Neural cell (in vitro differentiated cells): ENCODE measurements around a stretch of chr20.

- RAMPAGE, long total RNA = no peak
Observed at GRCh38 chr20:34954836-34955234, 771 bp downstream of the GSS start.

DNA sequence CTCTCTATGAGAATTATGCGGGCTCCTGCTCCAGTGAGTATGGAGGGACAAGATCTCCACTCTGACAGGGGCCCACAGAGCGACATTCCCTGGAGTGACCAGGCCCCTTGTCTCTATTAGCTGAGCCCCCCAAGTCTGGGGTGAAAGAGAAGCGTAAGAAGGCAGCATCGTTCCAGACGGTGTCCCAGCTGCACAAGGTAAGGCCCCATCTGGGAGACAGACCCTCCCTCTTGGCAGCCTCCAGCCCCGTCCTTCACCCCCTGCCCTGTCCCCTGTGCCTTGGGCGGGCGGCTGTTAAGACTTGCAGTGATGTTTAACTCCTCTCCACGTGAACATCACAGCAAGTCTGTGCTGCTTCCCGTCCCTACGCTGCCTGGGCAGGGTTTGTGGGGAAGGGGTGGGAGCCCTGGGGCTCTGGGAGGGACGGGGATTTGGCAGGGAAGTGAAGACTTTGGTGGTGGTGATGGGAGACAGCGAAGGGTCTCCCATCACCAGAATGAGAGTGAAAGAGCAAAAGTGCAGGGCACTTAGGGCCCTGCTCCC lies 34.5 kb downstream of the MYH7B start:
- RAMPAGE, long total RNA = no peak

DNA sequence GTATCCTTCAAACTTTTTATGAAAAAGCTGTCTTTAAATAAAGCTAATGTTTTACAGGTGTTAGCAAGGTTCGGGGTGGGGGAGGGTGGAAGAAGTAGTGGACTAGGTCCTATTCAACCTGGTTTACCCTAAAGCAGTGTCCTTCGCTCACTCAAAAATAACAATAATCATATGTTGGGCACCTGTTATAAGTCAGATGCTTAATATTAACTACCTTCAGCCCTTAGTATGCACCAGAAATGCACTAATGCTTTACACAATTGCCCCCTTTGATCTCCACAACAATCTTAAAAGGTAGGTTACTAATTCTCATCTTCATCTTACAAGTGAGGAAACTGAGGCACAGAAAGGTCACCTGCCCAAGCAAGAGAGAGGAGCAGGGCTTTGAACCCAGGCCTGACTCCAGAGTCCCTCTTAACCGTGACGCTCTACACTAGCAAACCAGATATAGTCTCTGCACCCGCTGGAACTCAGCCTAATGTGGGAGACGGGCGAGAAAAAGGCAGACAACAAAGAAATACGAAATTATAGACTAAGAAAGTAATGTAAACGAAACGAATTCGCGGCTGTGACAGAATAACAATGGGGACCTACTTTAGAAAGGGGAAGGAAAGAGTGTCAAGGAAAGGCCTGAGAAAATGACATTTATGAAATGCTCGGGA lies 921 bp downstream of the TRPC4AP start:
- RAMPAGE, long total RNA = no peak

DNA sequence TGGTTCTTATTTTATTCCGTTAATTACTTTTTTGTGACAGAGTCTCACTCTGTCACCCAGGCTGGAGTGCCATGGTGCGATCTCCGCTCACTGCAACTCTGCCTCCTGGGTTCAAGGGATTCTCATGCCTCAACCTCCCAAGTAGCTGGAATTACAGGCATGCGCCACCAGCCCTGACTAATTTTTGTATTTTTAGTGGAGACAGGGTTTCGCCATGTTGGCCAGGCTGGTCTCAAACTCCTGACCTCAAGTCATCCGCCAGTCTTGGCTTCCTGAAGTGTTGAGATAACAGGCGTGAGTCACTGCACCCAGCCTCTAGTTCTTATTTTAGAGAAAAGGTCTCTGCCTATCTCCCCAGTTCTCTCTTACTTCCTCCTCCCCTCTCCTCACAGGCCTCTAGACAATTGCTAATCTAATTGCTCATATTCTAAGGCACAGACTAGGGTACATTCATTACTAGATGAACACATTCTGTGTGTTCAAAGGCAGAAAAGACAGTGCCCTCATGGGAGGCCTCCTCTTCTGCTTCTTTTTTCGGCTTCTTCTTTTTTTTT lies 27.0 kb downstream of the EDEM2 start:
- RAMPAGE, long total RNA = no peak

DNA sequence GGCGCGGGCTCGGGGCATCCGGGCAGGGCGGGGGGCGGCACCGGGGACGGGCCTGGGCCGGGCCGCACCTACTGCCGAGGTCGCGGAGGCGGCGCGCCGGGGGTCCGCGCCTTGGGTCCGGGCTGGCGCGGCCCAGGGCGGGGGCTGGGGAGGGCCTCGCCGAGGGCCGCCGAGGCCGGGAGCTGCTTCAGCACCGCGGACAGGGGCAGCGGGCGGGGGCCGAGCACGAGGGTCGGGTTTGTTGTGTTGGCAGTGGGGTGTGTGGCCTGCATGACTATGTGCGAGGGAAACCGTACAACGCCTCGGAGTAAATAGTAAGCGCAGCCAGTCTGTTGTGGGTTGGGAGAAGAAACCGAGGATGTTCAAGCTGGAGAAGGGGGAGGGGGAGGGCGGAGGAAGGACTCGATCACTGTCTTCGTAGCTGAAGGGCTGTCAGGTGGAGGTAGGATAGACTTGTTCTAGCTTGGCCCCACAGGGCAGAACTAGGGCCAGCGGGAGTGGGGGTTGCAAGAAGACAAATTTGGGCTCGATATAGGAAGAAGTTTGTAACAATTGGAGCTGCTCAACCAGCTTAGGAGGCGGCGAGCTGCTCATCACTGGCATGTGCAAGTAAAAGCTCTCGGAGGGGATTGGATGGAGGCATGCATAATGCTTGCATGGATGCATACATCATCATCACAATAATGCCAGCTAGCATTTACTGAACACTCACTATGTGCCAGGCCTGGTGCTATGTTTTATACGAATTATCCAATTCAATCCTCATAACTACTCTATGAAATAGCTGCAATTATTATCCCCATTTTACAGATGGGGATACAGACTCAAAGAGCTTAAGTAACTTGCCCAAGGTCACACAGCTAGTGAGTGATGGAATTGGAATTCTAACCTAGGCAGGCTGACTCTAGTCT lies 773 bp downstream of the MMP24 start:
- RAMPAGE, long total RNA = no peak

DNA sequence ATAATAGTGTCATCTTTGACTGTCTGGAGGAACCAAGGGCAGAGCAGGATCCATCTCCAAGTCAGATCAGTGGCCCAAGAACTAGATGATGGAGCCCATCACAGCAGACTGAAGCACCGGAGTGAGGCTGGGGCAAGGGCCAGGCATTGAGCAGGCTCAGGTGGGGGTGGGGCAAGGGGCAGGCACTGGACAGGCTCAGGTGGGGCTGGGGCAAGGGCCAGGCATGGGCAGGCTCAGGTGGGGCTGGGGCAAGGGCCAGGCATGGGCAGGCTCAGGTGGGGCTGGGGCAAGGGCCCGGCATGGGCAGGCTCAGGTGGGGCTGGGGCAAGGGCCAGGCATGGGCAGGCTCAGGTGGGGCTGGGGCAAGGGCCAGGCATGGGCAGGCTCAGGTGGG lies 25.3 kb downstream of the MMP24OS start:
- RAMPAGE, long total RNA = no peak

- RAMPAGE, long total RNA = no peak
Observed at GRCh38 chr20:35262221-35262738, 15.6 kb downstream of the MMP24OS start.

DNA sequence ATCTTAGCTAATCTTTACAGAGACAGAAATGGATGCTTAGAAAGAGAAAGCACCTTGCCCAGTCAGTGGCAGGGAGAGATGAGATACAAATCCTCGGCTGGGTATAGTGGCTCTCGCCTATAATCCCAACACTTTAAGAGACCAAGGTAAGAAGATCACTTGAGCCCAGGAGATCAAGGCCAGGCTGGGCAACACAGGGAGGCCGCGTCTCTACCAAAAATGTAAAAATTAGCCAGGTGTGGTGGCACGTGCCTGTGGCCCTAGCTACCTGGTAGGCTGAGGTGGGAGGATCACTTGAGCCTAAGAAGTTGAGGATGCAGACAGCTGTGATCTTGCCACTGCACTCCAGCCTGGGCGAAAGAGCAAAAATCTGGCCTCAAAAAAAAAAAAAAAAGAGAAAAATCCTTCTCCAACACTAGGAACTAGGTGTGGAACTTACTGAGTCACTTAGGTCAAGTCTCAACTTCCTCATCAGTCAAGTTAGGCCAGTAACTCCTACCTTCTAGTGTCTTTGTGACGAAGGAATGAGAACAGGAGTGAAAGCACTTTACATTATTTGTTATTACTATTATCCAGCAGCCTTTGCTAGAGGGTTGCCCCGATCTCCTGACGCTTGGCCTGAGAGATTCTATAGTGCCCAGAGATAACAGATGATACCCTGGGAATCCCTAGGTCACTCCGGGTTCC lies 1.0 kb downstream of the EIF6 start:
- RAMPAGE, long total RNA = no peak

DNA sequence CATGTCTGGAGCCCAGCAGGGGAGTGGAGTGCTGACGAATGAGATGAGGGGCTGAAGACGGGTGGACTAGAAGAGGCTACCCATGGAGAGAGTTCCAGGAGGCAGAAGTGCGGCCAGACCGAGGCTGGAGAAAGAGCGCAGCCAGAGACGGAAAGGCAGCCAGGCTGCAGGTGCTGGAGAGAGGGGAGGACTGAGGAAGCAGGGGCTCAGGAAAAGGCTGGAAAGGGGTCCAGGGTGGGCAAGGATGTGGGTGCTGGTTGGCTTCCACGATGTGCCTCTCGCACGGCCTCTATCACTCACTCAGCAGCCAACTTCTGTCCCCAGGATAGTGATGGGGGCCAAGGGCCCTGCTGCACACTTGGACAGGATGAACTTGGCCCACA lies 565 bp upstream of the EIF6 start:
- RAMPAGE, long total RNA = no peak

DNA sequence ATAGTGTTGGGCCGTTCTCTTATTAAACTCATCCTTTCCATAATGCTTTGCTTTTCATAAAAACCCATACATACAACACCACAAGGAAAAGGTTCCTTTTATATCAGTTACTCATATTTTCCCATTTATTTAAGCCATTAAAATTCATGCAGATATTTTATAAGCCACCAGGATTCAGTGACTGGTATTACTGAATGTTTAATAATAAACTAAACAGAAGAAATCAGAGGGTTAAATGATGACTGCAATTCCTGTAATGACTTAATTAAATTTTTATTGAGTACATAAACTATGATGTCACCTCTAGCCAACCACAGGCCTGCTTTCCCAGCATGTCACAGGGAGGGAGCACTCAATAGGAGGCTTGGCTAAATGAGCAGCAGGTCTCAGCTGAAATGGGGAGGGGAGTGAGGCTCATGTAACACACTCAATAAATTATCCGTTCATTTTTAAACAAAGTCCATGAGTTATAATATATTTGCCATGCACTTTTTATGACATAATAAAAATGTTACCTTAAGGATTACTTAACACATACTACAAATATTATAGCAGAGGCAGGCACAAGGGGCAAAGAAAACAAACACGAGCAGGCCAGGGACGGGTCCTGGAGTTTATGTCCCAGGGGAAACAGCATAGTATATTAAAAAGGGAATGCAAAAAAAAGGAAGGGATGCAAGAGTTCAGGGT lies 26.9 kb upstream of the FAM83C start:
- RAMPAGE, long total RNA = no peak

DNA sequence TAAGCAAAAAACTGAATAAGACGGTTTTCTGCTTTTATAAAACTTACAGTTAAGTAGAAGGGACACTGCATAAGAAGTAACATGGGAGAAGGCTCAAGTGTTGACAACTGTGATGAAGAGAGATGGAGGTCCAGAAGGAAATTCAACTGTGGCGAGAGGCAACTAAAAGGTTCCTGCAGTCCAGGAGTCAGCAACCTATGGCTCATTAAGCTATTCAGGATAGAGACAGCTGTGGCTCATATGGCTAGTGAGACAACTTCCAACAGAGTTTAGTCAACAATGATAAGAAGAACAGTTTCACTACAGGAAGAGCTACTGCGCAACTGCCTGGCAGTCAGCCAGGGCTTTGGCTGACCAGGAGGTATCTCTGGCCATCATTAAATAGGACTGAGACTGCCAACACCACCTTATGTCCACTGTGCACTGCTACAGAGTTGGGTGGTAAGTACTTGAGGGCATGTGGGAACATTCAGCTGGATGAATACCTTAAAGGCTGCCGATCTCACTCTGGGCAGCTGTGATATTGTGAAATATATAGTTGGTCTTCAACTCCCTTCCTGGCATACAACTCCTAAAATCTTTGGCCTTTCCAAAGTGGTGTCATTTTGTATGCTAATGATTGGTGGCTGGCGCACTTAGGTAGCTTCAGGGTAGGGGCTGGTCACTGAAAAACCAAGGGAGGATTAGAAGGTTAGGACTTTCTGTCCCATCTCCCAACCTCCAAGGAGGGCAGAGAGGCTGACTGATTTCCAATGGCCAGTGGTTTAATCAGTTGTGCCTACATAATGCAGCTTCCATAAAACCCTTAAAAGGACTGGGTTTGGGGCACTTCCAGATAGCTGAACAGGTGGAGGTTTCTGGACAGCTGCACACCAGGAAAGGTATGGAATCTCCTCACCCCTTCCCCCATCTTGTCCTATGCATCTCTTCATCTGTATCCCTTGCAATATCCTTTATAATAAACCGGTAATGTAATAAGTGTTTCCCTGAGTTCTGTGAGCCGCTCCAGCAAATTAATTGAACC lies 52.3 kb upstream of the FAM83C start:
- RAMPAGE, long total RNA = no peak

GRCh38 chr20:35437395-35437594 lies 733 bp downstream of the GDF5 start:
- RAMPAGE, long total RNA = no peak

- RAMPAGE, long total RNA = no peak
Observed at GRCh38 chr20:35502097-35502918, 27.1 kb downstream of the C20orf173 start.

DNA sequence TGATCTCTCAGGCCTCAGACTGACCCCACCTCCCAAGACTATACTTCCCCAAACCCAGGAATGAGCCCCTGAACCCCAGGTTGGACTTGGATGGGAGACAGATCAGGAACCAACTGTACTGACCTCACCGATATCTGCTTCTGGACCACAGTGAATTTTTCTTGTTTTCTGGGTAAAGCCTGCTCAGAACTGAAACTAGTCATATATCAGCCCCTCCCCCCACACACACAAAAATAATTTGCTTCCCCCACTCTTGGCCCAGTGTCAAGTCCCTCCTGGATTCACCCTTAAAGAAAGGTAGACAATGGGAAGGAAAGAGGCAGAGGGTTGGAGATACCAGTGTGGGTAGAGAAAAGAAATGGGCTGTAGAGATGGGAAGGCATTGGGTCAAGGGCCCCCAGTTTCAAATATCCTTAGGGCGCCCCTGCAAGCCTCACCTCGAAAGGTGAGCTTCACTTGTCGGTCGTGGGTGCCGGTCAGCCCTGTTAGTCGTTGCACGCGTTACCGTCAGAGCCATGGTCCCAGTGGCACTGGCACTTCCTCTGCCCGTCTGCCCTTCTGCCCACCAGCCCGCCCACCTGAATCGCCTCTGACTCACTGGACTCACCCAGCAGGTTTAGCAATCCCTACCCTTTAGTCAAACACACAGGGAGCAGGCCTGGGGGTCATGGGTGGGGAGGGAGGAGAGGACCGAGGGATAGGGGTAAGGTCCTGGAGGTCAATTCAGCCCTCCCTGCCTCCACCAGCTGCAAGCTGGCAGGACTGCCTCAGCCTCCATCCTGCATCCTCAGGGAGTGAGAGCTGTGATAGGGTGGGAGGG lies 8.4 kb upstream of the SPAG4 start:
- RAMPAGE, long total RNA = no peak

DNA sequence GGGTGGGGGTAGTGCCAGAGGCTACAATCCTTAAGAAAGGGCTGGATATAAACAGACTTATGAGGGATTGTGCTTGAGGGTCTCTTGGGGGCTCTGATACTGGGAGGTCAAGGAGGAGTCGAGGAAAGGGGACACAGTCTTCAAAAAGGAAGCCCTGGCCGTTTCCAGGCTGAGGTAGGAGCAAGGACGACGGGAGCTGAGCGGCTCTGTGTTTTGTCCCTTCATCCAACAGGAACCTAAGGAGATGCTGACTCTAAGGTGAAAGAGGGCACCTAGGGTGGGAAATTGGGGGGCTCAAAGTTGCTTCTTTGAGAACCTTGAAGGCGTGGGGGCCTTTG lies 2.6 kb downstream of the SPAG4 start:
- RAMPAGE, long total RNA = no peak

- RAMPAGE, long total RNA = no peak
Observed at GRCh38 chr20:35654127-35655183, 10.2 kb downstream of the CPNE1 start.

- RAMPAGE, long total RNA = no peak
Observed at GRCh38 chr20:35712842-35713226, 13.6 kb downstream of the ROMO1 start.

DNA sequence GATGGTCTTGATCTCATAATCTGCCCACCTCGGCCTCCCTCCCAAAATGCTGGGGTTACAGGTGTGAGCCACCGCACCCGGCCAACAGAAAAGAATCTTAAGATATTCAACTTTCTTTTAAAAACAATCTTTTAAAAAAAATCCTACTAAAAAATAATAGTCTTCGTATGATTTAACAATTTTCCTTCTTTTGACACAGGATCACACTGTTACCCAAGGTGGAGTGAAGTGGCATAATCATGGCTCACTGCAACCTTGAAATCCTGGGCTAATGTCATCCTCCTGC lies 21.0 kb downstream of the RBM39 start:
- RAMPAGE, long total RNA = no peak

DNA sequence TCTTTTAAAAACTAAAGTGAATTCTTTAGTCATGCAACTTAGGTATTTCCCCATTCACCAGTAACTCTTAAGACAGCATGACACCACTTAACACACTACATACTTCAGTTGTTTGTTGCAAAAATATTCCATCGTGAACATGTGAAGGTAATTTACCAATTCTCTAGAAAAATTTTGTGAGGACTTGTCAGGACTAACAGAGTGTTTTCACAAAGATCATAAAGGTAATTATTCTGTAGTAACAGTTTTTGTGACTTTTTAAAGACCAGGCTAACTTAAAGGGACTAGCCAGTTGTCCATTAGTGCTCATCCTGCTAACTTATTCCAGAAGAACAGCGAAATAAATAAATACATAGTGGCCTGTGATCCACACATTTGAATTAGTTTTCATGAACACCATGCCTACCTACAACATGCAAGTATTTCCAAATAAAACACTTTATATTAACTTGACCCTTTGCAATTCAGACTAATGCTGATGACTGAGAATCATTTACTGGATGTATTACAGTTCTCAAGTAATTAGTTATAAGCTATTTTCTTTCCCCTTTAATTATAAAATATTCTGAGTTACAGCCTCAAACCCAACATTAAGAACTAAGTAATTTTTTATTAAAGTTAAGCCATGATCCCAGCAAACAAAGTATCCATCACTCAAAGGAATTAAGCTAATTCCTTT lies 11.9 kb downstream of the RBM39 start:
- RAMPAGE, long total RNA = no peak

DNA sequence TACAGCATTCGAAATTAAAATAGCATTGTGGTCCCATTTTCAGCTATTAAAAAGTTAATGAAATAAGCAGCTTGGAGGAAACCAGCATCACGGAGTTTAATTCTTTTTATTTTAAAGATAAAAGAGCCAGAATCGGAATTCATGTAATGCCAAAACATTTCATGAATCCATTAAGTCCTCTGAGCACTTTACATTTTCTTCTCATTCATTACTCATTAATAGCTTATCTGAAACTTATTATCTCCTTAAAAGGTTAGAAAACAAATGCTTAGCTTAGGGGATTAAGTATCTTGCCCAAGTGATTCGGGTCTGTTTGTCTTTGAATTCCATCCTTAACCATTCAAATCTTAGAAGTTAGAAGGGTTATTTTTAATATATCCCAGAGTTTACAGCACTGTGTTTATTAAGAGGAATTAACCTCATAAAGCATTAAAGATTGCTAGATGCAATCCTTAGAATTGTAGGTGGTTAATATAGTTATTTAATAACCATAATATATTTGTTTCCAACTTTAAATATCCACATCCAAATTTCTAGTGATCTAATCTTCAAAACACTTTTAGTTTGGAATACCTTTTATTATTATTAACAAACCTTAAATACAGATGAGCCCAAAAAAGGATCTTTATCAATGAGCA lies 11.1 kb downstream of the RBM39 start:
- RAMPAGE, long total RNA = no peak